CMK (cell line): ENCODE results near the genes PARPBP and NFYB.

GRCh38 chr12:101772332-101772977 is 33.2 kb upstream of the SYCP3 start:
- RRBS = no CpG with 5 or more reads among the region's 7 CpGs

DNA sequence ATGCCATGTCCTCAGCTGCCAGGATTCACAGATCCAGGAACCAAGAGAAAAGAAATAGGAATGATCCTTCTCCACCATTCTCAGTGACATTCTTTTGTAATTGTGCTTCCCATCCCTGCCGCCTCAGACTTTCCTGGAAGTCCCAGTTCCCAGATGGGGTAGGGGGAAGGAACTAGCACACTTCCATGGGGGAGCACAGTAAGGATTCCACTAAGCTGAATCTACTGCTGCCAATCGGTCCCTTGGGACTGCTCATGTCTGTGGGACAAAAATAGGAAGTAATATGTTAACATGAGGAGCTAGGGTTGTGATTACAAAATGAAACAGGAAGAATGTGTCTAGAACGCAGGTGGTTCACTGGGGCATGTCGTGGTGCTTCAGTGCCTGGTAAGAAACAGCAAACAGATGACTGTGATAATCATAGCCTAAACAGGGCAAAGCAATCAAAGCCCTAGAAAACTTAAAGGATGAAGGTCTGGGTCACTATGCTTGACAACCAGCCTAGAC is 51.6 kb downstream of the WASHC3 start:
- RRBS = no CpG with 5 or more reads among the region's 4 CpGs

DNA sequence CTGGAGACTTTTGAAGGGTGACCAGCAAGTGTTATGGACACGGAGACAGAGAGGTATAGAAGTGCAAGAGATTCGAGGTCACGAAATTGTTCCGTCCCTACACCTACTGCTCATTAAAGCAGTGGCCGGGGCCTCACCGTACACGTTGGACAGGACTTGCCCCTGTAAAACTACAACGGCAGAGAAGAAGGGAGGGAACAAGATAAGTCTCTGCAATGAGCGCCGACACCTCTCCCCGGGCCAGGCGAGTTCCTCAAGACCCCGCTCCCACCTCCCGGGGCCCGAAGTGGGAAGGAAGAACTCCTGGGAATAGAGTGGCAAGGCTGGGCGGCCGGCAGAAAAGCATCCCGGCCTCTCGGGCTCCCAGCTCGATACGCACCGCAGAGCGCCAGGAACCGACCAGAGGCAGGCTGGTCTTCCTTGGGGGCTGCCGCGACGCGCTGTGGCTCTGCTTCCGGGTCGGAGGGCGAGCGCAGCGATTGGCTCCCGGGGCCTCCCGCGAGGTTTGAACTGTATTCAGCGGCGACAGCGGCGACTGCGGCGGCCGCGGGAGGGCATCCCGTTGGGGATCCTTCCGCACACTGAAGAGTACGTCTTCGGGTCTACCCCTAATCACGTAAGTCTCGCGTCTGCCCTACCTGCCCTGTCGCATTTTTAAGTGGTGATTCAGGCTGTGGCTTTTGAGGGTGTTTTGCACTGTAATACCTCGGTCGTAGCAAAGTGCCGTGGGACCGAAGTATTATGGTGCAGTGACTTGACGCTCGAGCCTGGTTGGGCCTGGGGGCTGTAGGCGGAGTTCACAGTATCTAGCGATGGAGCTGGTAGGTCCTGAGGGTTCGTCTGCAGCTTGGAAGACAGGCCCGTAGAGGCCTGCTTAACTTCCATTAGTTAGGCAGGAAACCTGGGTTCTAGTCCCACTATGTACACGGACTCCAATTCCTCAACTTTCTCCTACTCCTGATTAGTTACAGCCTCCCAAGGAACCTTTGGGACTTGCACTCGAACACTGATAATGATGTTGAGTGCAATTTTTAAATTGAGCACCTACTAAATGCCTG is at the start of gene PARPBP:
Gene PARPBP, plus strand, starts transcription at position 513 of the 1,058 bp plus-strand sequence.
- RRBS = 1% methylated on average over 20 of the region's 64 CpGs

- RRBS = no CpG with 5 or more reads among the region's 3 CpGs
Observed at GRCh38 chr12:102342597-102343134, 137.7 kb downstream of the IGF1 start.

- RRBS = no CpG with 5 or more reads among the region's 58 CpGs
Observed at GRCh38 chr12:102956246-102957104, 999 bp upstream of the ASCL1 start.

GRCh38 chr12:103580252-103580600 is 6.8 kb upstream of the STAB2 start:
- RRBS = no CpG with 5 or more reads among the region's 2 CpGs

DNA sequence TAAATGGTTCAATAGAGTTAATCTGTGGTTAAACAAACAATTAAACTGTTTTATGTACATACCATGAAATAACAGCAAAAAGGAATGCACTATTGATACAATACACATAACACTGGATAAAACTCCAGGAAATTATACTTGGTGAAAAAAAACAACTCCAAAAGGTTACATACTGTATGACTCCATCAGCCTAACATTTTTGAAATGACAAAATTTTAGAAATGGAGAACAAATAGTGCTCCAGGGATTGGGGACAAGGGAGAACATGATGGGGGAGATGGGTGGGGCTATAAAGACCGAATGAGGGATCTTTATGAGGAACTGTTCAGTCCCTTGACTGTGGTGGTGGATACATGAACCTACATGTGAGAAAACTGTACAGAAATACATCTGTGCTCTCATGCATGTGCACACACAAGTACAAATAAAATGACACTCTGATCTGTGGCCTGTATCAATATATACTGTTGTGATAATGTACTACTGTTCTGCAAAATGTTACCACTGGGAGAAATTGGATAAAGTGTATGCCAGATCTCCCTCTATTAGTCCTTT is 2.3 kb downstream of the NT5DC3 start:
- RRBS = no CpG with 5 or more reads among the region's 1 CpG

- RRBS = no CpG with 5 or more reads among the region's 4 CpGs
Observed at GRCh38 chr12:103946966-103948072, 9.7 kb downstream of the UQCC6 start.

DNA sequence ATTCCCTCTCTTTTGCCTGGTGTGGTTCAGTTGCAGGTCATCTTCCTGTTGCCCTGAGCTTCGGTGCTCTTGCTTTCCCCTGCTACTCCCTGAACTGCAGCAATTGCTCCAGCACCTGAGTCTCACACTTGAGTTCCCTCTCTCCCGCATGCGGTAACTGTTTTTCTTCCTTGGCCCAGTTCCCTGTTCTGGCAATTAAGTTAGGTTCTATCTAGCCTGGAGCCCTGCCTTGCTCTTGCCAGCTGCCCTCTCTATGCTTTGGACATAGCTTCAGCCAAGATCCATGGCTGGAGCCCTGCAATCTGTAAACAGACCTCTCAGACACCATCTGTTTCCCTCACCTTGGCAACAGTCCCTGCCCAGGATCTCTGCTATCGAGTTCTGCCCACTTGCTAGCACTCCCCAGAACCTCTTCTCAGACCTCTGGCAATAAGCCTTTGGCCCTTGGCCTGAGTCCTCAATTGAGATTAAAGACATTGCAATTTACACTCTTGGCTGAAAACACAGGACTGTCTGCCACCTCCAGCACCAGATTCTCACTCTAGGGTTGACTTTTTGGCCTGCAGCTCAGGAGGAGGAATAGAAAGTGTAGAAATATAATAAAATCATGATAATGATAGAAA is 6.0 kb upstream of the GLT8D2 start:
- RRBS = no CpG with 5 or more reads among the region's 4 CpGs

DNA sequence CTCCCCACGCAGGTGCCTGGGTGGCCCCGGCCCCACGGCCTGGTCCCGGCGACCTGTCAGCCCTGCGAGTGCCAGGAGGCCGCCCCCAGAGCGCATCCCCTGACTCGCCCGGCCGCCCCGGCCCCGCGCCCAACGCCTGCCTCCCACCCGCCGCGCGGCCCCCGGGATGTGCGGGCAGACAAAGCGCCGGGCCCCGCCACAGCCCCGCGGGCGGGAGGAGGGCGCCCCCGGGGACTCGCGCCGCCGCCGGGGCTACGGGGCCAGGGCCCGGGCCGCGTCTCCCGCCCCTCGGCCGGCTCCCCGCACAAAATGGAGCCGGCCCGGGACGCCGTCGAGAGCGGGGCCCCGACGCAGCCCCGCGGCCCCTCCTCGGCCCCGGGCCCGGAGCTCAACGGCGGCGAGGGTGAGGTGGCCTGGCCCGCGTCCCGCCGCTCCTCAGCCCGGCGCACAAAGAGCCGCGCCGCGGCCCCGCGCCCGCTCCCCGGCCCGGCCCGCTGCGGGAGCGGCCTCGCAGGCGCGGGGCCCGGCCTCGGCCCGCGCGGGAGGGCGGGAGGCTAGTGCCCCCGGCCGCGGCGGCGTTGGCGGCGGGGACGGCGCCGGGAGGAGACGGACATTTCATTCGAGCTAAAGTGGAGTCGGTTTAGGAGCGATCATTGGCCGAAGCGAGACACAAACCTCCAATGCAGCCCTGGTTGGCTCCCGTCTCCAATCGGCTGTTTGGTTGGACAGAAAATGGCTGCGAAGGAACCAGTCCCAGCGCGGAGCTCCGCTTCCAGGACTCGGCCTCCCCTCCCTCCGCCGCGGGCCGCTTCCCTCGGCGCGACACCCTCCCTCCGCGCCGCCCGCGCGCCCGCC is at the start of gene NFYB:
Gene NFYB, minus strand, starts transcription at position 745 of the 855 bp plus-strand sequence.
- RRBS = 1% methylated on average over 66 of the region's 122 CpGs

- RRBS = no CpG with 5 or more reads among the region's 1 CpG
Observed at GRCh38 chr12:104280586-104280992, 22.9 kb upstream of the EID3 start.

- RRBS = no CpG with 5 or more reads among the region's 8 CpGs
Observed at GRCh38 chr12:104342503-104343081, 39.1 kb downstream of the EID3 start.

GRCh38 chr12:104462839-104463350 is 6.1 kb downstream of the CHST11 start:
- RRBS = no CpG with 5 or more reads among the region's 2 CpGs

GRCh38 chr12:104481097-104481464 is 24.3 kb downstream of the CHST11 start:
- RRBS = no CpG with 5 or more reads among the region's 9 CpGs

GRCh38 chr12:104485551-104486246 is 29.0 kb downstream of the CHST11 start:
- RRBS = no CpG with 5 or more reads among the region's 13 CpGs

- RRBS = no CpG with 5 or more reads among the region's 6 CpGs
Observed at GRCh38 chr12:104577587-104578034, 120.9 kb downstream of the CHST11 start.

GRCh38 chr12:104596992-104597321 is 140.2 kb downstream of the CHST11 start:
- RRBS = no CpG with 5 or more reads among the region's 6 CpGs

DNA sequence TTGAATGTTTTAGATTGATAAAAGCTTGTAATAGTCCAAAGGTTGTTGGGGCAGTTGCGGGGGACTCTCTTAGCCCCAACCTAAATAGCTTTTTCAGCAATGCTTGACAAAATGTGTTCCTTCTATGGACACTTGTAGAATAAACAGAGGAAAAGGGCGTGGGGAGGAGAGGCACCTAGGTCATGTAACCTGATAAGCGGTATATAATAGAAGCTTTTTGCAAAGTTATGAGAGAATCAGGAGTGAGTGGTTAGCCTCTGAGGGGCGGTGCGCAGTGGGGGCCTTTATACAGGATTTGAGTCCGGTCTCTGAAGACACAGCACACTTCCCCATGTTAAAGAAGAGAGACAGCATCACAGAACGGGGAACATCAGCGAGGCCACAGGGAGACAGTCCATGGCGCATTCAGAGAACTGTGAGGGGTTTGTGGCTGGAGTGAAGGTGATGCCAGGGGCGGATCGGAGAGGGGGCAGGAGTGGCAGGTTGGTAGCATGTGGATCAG is 150.6 kb downstream of the CHST11 start:
- RRBS = no CpG with 5 or more reads among the region's 11 CpGs

GRCh38 chr12:104671013-104672223 is 214.7 kb downstream of the CHST11 start:
- RRBS = no CpG with 5 or more reads among the region's 20 CpGs

- RRBS = no CpG with 5 or more reads among the region's 7 CpGs
Observed at GRCh38 chr12:104855546-104856136, 102.4 kb downstream of the SLC41A2 start.